Metastatic Breast Carcinoma in the Brain (tissue), 10 donors: Measurements from ENCODE around the genes ZNF780A, PLD3 and SERTAD1.

DNA sequence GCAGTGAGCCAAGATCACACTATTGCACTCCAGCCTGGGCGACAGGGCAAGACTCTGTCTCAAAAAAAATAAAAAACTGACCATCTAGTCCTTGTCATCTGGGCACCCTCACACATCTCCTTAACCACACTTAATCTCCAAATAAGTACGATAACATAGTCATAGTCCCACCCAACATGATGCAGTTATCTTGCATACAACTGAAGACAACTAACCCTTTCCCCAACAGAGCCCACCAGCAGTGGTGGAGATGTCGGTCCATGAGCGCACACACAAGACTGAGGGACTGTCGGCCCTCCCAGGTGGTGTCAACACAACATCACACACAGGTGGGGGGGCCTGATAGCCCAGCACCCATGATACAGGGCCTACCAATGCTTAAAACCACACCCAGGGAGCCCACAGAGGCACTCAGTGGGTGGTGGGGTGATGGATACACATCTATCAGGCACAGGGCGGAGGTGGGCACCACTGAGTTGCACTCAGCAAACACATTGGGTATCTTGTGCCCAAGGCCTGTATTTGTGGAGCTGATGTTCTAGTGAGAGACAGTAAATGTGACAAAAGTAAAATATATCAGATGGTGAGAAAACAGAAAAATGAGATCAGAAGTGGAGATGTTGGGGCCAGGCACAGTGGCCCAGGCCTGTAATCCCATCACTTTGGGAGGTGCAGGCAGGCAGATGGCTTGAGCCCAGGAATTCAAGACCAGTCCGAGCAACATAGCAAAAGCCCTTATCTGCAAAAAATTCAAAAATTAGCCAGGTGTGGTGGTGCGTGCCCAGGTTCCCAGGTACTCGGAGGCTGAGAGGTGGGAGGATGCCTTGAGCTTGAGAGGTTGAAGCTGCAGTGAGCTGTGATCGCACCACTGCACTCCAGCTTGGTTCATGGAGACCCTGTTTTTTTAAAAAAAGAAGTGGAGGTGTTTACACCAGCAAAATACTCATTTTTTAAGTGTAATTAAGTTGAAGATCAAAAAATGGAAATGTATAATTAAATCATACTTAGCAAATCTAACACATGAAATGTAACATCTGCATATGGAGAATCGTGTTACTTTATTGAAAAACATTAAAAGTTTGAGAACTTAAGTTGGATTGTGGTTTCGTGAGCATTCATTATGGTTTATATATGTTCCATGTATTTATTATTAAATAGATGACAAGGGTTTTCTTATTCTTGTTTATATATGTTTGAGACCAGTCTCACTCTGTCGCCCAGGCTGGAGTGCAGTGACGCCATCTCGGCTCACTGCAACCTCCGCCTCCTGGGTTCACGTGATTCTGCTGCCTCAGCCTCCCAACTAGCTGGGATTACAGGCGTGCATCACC is 6.7 kb upstream of the ZFP36 start:
- PRO-cap, 10 experiments: peak in 1 of 10 experiments; most common plus-strand start position 319 of the sequence (in 1)

GRCh38 chr19:39402025-39403348 is 4.2 kb upstream of the ZFP36 start:
- PRO-cap, 10 experiments: peak in 10 of 10 experiments; most common plus-strand start chr19:39403033 (in 6); most common minus-strand start chr19:39402754 (in 6)

DNA sequence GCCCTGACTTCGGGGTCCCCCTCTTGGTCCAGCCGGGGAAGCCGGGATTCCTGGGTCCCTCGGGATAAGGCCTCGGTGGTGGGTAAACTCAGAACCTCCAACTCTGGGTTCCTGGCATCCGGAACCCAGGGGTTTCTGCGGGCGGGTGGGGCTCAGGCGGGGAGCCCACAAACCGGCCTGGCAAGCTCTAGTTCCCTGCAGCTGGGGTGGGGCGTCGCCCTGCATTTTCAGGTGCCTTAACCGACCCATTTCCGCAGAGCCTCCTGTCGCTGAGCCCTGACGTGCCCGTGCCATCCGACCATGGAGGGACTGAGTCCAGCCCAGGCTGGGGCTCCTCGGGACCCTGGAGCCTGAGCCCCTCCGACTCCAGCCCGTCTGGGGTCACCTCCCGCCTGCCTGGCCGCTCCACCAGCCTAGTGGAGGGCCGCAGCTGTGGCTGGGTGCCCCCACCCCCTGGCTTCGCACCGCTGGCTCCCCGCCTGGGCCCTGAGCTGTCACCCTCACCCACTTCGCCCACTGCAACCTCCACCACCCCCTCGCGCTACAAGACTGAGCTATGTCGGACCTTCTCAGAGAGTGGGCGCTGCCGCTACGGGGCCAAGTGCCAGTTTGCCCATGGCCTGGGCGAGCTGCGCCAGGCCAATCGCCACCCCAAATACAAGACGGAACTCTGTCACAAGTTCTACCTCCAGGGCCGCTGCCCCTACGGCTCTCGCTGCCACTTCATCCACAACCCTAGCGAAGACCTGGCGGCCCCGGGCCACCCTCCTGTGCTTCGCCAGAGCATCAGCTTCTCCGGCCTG is 1.0 kb downstream of the ZFP36 start:
- PRO-cap, 10 experiments: peak in 9 of 10 experiments; most common plus-strand start position 256 of the sequence (in 7); most common minus-strand start position 137 of the sequence (in 6)

- PRO-cap, 10 experiments: peak in 10 of 10 experiments; most common plus-strand start chr19:39409585 (in 10); most common minus-strand start chr19:39409663 (in 7)
These were observed 2.8 kb downstream of the ZFP36 start for GRCh38 chr19:39409304-39409904.

- PRO-cap, 10 experiments: no peak in any of the 10 experiments
These were observed 3.3 kb downstream of the RPS16 start for GRCh38 chr19:39432447-39432913.

DNA sequence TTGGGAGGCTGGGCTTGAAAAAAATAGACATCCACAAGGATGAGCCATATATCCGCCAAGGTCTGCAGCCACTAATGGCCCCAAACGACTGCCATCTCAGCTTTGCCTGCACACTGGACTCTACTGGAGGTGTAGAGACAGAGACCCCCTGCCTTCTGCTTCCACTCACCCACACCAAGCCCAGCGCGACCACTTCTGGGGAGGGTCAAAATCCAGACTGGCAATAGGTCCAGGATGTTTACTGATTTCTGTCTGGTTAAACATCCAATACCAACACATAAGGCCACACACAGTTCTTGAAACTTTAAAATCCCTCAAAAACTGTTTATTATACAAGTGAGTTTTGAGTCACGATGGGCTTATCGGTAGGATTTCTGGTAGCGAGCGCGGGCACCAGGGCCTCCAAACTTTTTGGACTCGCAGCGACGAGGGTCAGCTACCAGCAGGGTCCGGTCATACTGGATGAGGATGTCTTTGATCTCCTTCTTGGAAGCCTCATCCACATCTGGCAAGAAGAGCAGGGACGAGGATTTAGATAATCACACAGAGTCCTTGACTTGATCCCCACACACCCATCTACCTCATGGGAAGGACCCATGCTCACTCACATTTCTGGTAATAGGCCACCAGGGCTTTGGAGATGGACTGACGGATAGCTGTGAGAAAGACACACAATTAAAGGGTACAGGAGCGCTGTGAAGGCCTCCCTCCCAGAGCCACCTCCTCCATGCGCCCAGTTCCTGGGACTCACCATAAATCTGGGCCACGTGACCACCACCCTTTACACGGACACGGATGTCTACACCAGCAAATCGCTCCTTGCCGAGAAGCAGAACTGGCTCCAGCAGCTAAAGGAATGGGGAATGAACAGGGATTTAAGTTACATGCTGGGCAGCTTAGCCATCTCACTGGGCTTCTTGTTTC is 2.6 kb downstream of the RPS16 start:
- PRO-cap, 10 experiments: no peak in any of the 10 experiments

GRCh38 chr19:39481405-39482141 is 935 bp downstream of the TIMM50 start:
- PRO-cap, 10 experiments: peak in 1 of 10 experiments; most common minus-strand start chr19:39481476 (in 1)

DNA sequence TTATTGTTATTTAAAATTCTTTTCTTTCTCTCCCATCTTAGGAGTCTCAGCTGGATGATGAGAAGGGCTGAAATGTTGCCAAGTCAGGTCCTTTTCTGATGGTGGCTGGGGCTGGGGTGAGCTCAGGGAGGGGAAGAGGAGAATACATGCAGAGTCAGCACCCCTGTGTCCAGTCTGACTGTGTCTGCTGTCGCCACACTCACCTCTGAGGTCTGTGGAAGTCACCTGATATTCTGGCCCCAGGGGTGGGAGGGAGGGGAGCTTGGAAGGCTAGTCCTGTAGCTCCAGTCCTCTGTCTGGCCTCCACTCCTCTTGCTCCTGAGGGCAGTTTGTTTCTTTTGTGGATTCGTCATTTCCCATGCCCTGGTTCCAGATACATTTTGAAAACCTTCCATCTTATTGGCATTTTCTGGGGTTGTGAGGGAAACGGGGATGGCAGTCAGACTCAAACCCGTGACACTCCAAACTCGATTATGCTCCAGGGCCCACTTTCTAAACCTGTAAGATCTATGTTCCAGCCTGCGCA is 5.2 kb downstream of the SELENOV start:
- PRO-cap, 10 experiments: peak in 2 of 10 experiments; most common minus-strand start position 182 of the sequence (in 1)

- PRO-cap, 10 experiments: no peak in any of the 10 experiments
These were observed 15.1 kb downstream of the LGALS14 start for GRCh38 chr19:39719333-39719771.

DNA sequence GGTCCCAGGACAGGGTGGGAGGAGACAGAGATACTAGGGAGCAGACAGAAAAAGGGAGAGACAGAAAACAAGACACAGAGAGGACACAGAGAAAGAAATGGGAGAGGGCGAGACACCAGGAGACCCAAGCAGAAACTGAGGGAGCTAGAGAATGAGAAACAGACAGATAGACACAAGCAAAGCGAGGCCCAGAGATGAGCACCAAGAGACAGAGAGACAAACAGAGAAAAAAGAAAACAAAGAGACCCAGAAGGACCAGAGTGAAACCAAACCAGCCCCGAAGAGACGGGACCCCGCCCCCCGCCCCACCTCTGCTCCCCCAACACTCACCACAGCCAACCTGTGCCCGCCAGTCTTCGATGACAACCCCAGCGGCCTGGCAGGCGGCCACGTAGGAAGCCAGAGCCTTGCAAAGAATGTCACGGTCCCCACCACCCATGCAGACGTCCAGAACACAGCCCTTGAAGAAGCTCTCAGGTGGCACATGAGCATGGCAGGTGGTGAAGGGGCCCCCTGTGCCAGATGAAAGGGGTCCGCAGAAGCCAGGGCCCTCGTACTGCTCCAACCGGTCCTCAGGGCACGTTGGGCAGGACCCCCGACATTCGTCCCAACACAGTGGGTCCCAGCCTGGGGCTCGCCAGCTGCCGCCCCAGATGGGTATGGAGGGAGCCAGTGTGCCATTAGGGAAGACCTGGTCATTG is 31.3 kb upstream of the FBL start:
- PRO-cap, 10 experiments: peak in 1 of 10 experiments; most common plus-strand start position 359 of the sequence (in 1); most common minus-strand start position 295 of the sequence (in 1)

- PRO-cap, 10 experiments: no peak in any of the 10 experiments
These were observed 33.8 kb upstream of the PSMC4 start for GRCh38 chr19:39937161-39937514.

DNA sequence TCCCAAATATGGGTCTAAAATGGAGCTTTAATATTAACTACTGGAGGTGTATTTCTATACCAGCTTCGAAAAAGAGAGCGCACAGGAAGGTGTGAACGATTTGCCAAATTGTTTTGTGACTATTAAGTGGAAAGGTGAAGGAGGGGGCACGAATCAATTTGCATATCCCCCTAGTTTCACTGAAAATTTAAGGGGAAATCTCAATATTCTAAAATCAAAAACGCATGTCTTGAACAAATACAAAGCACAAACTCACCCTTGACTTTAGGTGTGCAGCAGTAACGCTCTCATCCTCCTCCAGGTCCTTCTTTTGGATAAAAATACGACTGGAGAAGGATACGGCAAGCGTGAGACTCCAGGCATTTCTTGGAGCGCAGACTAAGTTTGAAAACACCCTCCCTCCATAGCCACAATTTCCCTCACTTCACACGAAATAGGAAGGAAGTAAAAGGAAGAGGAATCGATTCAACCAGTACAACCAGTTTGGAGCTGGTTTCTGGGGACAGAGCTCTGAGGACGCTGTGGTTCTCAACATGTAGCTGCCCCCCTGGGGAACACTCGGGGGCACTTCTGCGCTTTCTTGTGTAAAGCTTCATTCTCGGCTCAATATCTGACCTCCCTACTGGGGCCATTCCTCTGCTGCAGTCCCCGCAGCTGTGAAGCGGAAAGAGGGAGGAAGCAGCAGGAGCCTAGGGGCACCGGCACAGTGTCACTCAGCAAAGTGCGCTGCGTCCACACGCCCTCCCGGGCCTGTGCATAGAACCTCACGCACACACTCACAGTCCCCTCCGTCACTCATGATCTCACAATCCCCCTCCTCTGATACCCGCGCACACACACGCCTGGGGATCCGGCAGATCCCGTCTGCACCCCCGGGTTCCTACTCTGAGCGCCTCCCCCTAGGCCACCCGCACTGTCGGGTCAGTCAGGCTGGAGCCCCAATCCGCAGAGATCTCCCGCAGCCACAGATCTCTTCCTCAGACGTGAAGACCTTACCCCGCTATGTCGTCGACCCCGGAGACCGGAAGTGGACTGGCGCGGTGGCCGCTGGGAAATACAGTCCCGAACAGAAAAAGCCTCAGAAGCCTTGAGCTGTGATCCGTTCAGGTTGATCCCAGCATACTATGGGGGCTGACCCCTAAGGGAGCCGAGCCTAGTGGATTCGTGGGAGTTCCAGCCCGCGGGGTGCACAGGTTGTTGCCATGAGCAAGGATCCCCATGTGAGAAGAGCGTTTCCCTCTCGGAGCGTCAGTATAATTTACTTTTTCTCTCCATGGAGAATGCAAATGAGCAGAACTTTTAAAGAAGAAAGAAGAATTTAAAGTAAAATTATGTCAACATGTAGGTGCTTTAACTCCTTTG is at the start of gene ZNF780A:
ZNF780A (minus strand) TSS at position 1,034 of the 1,362 bp plus-strand sequence.
- PRO-cap, 10 experiments: peak in 10 of 10 experiments; most common plus-strand start position 475 of the sequence (in 8); most common minus-strand start position 1,029 of the sequence (in 9)

- PRO-cap, 10 experiments: peak in 2 of 10 experiments; most common plus-strand start chr19:40257316 (in 2); most common minus-strand start chr19:40257060 (in 2)
These were observed 28.2 kb downstream of the AKT2 start for GRCh38 chr19:40256805-40257488.

- PRO-cap, 10 experiments: peak in 10 of 10 experiments; most common plus-strand start chr19:40348697 (in 3); most common minus-strand start chr19:40348452 (in 6)
These were observed at the start of gene PLD3 for GRCh38 chr19:40348235-40349064. PLD3 (plus strand) TSS chr19:40348695.

GRCh38 chr19:40398564-40399291 is 8.7 kb upstream of the HIPK4 start:
- PRO-cap, 10 experiments: peak in 1 of 10 experiments; most common minus-strand start chr19:40398784 (in 1)

- PRO-cap, 10 experiments: peak in 10 of 10 experiments; most common plus-strand start chr19:40425710 (in 4); most common minus-strand start chr19:40425992 (in 10)
These were observed at the start of gene SERTAD1 for GRCh38 chr19:40425282-40426215. SERTAD1 (minus strand) TSS chr19:40425992.

DNA sequence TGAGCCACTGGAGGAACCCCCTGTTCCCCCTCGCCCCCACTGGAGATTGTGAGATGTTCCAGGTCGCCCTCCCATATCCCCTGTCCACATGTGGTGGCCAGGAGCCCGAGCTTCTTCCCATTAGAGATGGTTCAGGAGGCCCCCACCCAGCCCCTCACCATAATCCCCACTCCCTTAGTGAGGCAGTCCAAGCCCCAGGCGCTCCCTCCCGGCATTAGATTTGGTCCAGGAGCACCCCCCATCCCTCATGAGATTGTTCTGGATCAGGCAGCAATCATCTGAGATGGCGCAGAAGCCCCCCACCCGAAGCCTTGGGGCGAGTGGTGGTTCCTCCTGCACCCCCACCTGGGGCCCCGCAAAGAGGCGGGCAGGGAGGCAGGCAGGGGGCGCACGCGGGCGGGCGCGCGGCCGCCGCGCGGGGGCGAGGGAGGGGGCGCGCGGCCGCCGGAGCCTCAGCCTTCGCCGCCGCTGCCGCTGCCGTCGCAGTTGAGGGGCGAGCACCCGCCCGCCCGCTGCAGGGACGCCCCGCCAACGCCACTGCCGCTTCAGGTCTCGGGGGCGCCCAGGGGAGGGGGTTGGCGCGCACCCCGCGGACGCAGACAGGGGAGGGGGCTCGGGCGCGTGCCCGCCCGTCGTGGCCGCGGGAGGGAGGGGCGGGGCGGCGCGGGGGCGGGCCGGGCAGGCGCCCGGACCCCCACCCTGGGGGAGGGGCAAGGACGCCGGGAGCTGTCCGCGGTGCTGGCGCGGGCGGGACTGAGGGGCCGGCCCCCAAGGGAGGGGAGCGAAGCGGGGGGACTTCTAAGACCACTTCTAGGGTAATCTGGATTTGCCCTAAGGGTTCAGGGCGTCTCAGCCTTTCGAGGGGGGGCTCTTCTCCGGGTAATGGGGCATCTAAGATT is 46.4 kb upstream of the SHKBP1 start:
- PRO-cap, 10 experiments: peak in 4 of 10 experiments; most common plus-strand start position 485 of the sequence (in 2); most common minus-strand start position 357 of the sequence (in 2)

DNA sequence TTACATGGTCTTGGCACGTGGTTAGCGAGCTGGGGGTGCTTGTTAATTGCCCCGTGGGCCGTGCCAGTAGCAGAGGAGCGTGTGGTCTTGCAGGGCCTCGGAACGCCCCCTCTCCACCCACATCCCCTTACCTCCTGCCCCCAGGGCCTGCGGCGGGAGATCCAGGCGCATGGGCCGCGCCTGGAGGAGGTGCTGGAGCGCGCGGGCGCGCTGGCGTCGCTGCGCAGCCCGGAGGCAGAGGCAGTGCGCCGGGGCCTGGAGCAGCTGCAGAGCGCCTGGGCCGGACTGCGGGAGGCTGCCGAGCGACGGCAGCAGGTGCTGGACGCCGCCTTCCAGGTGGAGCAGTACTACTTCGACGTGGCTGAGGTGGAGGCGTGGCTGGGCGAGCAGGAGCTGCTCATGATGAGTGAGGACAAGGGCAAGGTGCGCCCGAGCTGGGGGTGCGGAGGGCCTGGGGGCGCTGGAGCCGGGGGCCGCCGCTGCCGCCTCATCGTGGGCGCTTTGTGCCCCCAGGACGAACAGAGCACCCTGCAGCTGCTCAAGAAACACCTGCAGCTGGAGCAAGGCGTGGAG is 22.6 kb upstream of the SHKBP1 start:
- PRO-cap, 10 experiments: peak in 2 of 10 experiments; most common plus-strand start position 344 of the sequence (in 1); most common minus-strand start position 317 of the sequence (in 2)

DNA sequence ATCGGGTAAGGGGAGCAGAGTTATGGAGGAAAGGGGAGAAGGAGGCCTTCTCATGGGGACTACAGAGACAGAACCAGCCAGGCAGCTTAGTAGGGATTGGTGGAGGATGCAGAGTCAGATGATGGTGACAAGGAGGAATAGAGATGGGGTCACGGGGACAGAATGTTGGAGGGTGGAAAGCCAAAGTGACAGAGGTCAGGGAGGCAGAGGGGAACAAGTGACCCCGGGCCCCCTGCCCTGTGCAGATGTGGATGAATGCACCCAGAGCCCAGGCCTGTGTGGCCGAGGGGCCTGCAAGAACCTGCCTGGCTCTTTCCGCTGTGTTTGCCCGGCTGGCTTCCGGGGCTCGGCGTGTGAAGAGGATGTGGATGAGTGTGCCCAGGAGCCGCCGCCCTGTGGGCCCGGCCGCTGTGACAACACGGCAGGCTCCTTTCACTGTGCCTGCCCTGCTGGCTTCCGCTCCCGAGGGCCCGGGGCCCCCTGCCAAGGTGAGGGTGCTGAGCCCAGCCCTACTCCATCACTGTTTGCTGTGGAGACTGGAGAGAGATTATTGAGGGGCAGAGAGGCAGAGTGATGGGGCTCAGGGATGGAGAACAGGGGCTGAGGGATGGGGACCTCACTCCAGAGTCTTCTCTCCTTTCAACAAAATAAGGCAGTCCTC is 9.9 kb downstream of the LTBP4 start:
- PRO-cap, 10 experiments: no peak in any of the 10 experiments

DNA sequence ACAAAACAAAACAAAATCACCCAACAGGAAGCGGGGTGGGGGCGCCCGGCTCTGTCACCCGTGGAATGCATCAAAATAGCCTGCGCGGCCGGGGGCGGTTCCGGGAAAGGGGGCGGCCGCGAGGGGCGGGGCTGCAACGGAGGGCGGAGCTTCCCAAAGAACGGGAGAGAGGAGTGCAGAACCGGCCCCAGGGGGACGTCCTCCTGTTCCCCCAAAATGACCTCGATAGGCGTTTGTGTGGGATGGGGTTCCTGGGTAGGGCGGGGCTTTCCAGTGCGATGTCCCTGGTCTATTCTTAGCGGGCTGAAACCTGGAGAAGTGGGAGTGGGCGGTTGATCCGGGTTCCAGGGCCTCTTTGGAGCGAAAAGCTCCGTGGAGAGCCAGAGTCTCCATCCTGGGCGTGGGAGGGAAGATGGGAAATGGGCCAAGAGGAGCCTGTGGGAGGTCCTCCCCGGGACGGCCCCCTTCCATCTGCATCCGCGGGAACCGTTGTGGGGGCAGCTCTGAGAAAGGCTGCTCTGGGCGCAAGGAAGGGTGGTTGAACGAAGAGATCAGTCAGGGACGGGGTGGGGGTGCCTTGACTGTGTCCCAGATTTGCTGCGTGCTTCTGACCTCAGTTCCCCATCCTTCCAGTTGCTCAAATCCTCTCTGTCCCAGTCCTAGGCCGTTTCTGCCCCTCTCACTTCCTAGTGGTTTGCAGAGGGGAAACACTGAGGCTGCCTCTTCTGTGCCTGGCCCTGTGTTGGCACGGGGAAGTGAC is 27.0 kb downstream of the NUMBL start:
- PRO-cap, 10 experiments: peak in 9 of 10 experiments; most common plus-strand start position 163 of the sequence (in 4); most common minus-strand start position 67 of the sequence (in 7)